Bronchus fibroblast of lung (primary cell): Measurements from ENCODE around the gene CASS4.

DNA sequence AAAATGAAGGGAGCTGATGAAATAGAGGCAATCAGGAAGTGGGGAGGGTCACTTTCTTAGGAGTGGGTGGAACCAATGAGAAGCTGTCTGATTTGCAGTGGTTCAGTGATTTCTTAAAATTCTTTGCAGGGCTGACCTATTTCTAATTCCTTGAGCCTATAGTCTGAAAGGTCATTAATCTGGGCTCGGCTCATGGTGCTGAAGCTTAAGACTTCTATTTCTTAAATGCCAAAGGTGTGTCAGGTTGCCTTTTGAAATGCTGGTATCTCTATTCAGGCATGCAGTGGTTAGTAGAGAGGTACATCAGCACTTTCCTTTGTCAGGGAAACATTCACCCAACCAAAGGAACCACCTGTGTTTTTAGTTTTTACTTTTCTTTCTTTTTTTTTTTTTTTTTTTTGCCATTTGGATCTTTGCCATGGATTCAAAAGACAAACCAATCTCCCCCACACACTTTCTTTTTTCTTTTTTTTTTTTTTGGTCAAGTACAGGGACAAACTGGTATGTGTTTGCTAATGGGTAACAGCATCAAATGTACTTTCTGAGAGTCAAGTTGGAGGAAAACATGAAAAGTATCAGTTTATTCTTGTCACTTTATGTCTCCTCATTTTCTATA lies 296.4 kb upstream of the TSHZ2 start:
- RAMPAGE, long total RNA: no peak

DNA sequence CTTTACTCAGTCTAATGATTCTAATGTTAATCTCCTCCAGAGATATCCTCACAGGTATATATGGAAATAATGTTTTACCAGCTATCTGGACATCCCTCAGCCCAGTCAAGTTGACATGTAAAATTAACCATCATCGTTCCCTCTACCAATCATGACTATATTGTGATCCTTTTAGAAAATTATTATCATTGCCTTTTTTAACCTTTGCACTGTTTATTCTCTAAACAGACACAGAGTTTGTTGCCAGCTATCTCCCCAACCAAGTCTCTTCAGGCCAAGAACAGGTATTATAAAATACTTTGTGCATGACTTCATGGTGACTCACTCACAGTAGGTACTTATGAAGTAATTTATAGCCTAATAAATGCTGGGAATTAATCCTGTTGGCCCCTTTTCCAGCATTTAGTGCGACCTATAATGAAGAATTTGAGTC lies 26.1 kb upstream of the TSHZ2 start:
- RAMPAGE, long total RNA: no peak

GRCh38 chr20:53149243-53149764 lies 177.1 kb downstream of the TSHZ2 start:
- RAMPAGE, long total RNA: no peak

DNA sequence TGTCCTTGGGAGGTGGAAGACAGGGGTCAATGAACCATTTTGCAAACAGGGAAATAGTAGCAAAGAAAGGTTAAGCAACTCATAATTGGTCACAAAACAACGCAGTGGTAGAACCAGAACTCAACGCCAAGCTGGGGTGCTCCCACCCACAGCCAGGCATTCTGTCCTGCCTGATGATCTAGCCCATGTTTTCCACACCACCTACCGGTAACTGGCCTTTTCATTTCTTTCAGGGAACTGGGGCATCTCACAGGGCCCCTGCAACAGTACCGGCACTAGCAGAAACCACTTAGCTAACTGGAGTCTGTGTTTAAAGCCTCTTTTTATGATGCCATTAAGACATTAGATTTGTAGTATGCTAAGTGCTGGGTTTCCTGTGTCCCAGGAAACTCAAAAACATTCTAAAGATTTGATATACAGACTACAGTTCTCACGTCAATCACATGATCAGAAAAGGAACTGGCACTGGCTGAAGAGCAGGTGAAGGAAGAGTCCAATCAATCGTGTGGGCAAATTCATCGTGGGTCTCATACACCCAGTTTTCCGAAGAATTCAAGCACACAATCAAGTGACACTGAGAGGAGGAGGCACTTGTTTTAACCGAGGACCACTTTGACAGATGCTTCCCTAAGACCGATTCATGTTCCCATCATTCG lies 13.7 kb downstream of the ZNF217 start:
- RAMPAGE, long total RNA: no peak

GRCh38 chr20:53581837-53582635 lies 11.6 kb downstream of the ZNF217 start:
- RAMPAGE, long total RNA: no peak

DNA sequence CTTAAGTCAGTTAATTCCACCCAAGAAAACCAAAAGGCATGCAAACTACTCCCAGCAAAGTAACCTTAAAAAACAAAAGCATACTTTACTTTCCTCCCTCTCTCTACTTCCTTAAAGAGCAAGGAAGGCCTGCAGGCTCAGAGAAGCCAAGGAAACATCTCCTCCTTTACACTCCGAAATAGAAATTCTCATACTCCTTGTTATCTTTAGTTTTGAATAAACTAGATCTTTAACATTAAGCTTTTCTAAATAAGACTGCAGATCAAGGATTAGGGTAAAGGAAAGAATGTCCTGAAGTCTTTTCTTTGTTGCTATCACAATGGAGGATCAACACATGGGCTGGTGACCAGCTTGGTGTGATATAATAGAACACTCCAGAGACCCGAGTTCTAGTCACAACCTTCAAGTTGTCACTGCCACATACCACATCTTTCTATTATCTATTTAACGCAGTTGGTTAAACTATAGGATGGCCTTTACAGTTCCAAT lies 9.4 kb downstream of the ZNF217 start:
- RAMPAGE, long total RNA: no peak

- RAMPAGE, long total RNA: no peak
Measured at GRCh38 chr20:53592012-53592529, 1.6 kb downstream of the ZNF217 start.

GRCh38 chr20:53593440-53593691 lies 273 bp downstream of the ZNF217 start:
- RAMPAGE, long total RNA: no peak

DNA sequence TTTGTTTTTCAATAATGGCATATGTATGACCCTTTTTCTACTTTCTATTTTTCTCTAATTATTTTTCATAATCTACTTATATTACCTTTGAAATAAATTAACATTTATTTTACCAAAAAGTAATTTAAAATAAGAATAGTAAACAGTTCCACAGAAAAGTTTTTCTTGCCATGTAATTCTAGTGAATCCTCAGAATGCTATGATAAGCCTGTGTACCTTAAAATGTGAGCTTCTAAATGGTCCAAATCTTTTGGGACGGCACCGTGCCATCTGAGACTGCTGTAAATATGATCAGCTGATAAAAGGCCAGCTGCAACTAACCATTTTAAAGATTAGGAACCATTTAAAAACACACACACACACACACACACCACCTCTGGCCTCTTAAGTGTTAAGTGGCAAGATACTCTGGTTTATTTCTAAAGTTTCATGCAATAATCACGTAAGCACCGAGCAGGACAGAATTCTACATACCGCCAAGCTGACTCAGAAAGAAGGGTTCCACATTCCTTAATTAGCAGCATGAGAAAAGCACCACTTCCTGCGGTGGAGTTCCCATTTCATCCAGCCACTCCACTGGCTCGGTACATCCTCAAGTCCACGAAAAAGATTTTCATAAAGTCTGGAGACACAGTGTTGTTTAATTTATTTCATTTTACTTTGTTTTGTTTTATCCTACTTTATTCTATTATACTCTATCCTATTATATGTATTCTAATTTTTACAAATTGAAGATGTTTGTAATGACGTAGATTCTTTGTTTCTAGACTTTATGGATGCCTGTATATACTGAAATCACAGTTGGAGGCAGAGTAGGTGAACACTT lies 17.8 kb upstream of the ZNF217 start:
- RAMPAGE, long total RNA: no peak

GRCh38 chr20:53652043-53653028 lies 58.7 kb upstream of the ZNF217 start:
- RAMPAGE, long total RNA: no peak

GRCh38 chr20:53706716-53707219 lies 113.1 kb upstream of the ZNF217 start:
- RAMPAGE, long total RNA: no peak

GRCh38 chr20:53738313-53739623 lies 145.1 kb upstream of the ZNF217 start:
- RAMPAGE, long total RNA: no peak

- RAMPAGE, long total RNA: no peak
Measured at GRCh38 chr20:53785136-53785704, 191.6 kb upstream of the ZNF217 start.

GRCh38 chr20:53790846-53791410 lies 197.3 kb upstream of the ZNF217 start:
- RAMPAGE, long total RNA: no peak

DNA sequence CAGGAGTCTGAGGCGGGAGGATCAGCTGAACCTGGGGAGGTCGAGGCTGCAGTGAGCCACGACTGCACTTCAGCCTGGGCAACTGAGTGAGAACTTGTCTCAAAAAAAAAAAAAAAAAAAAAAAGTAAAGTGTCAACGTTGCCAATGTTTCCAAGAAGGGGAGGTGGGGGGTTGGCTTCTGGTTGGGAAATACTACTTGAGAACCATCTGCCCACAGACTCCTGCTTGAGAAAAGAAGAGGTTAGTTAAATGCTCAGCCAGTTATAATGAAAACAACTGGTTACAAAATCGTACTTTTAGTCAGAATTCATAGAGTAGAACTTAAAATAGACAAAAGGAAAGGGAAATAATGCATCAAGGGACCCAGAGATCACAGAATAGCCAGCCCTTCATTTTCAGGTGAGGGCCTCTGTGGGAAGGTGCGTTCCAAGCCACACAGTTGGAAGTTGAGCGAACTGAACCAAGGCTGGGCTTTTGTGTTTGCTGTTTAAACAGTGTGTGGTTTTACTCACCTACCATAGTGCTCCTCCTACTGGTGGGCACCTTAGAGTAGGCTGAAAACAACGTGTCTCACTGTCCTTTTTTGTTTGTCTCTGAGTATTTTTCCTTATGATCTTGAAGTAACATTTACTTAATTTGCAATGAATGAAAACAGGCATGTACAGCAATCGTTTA lies 200.8 kb downstream of the BCAS1 start:
- RAMPAGE, long total RNA: no peak

DNA sequence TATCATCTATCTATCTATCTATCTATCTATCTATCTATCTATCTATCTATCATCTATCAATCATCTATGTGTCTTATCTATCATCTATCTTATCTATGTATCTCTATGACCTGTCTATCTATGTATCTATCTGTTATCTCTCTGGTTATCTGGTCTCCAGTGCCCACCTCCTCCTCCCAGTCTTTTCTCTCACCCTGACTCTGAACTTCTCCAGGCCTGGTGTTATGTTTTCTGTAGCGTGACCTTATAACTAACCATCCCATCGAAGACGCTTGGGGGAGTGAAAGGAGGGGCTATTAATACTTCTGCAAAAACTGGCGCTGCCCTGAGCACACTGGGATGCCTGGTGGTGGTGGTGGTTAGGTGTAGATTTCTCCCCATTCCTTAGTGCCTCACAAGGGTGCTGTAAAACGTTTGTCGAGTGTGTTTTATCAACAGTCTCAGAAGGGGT lies 156.3 kb downstream of the BCAS1 start:
- RAMPAGE, long total RNA: no peak

DNA sequence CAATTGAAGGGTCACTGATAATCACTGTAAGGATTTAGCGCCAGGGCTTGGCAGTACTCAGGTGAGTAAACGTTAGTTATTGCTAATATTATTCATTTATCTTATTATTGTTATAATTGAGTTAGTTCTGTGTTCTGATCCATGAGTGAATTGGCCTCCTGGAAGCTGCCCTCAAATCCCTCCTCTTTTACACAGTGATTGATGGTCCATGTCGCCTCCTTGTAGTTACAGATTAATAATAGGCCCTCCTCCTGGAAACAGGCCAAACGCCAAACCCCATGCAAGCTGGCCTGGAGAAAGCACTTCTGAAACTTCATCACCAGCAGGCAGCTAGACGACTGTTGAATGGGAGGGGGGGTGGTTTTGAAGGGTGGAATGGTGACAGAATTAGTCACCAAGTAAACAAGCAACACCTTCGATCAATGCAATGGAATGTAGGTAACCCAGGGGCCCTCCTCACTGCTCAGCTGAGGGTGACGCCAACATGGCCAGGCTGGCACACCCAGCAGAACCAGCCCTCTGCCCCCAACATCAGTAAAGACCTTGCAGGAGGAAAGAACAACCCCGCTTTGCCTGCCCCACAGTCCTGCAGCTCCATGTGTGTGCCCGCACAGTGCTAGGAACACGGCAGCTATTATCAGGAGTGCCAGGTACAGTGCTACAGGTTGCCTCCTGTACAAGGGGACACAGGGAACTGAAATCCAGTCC lies 2.8 kb downstream of the BCAS1 start:
- RAMPAGE, long total RNA: no peak

DNA sequence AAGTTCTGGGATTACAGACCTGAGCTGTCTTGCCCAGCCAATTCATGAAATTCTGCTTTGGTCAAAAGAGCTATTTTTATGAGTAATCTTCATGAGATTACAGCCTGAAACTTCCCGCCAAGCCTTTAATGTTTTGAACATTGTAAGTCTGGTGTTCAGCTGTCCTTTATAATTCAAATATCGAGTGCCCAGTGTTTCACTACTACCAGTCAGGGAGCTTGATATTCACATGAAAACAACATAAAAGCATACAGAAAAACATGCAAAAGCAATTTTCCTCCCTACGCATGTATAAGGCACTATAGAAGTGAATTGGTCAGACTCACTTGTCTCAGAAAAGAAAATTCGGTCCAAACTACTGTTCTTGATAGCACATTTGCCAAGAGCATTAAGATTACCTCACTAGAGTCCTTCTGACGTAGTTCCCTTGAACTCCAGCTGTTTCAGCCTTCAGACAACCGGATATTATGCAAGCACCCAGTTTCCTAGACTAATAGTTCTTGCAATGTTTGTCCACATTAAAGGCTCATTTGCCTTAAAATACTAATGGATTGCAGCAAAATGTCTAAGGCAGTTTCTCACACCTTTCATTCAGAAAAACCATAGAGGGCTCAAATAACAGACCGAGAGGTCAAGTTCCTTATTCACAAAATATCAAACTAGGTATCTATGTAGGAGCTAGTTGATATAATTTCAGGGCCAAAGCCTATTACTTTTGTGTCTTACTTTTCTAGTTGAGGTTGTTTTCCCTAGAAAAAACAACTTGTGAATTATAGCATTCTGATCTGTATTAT lies 2.6 kb upstream of the CASS4 start:
- RAMPAGE, long total RNA: no peak

- RAMPAGE, long total RNA: no peak
Measured at GRCh38 chr20:56411653-56412722, at the start of gene CASS4. CASS4 (plus strand) TSS chr20:56412260.

DNA sequence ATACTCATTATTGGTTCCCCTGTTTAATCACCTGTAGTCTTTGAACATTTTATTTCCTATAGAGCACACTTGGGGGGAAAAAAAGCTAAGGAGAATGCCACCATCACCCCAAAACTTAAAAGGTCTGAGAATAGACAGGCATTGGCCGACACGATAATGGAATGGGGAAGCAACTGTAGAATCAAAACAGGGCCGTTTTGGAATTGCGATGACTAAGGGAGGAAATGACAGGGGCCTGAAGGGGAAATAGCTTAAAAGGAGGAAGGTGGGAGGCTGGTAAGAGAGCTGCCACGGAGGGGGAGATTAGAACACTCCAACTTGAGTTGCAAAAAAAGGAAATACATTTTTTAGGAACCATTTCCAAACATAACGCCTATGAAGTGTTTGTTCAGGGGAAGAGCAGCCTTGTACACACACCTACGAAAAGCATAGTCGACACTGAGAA lies 6.9 kb downstream of the CASS4 start:
- RAMPAGE, long total RNA: no peak